Neutrophil (primary cell): ENCODE measurements around the genes FHIP2A, TRUB1 and HSPA12A.

GRCh38 chr10:114400886-114401570 lies 3.3 kb downstream of the AFAP1L2 start:
- PRO-cap = no peak

- PRO-cap = no peak
These were observed 683 bp upstream of the AFAP1L2 start for GRCh38 chr10:114404831-114405538.

DNA sequence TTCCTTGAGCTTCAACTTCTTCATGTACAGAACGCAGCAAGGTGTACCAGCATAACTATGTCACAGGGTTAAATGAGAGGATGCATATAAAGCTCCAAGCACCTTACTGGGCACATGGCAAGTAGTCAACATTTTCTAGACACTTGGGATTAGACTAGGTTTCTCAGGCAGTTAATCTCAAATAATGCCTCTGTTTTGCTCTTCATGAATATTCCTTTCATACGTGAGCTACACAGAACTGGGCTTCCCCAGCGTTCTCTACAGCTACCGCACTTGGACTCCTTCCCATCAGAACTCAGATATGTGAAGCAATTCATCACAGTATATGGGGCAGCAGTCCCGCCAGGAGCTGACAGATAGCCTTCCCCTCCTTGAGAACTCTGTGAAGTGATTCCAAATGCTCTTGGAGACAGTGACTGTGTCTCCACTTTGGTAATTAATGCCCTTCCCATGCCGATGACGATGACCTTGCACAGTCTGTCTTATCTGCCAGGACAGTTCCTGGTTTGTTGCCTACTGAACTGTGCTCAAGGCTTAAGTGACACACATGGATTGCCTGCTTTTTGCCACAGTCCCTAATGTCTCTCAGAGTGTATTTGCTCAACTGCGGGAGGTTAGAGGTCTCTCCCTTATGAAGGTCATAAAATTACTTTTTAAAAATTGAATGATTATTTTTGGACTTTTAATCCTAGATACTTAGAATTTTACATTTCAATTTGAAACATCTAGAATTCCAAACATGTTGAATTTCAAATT lies 75.0 kb upstream of the AFAP1L2 start:
- PRO-cap = no peak

GRCh38 chr10:114498610-114499211 lies 94.4 kb upstream of the AFAP1L2 start:
- PRO-cap = no peak

GRCh38 chr10:114507470-114507999 lies 103.2 kb upstream of the AFAP1L2 start:
- PRO-cap = no peak

GRCh38 chr10:114519994-114520897 lies 115.9 kb upstream of the AFAP1L2 start:
- PRO-cap = no peak

- PRO-cap = no peak
These were observed 44.9 kb downstream of the ABLIM1 start for GRCh38 chr10:114613096-114613612.

- PRO-cap = no peak
These were observed 5.7 kb downstream of the ABLIM1 start for GRCh38 chr10:114652298-114652889.

- PRO-cap = no peak
These were observed 55.5 kb upstream of the ABLIM1 start for GRCh38 chr10:114713499-114714088.

DNA sequence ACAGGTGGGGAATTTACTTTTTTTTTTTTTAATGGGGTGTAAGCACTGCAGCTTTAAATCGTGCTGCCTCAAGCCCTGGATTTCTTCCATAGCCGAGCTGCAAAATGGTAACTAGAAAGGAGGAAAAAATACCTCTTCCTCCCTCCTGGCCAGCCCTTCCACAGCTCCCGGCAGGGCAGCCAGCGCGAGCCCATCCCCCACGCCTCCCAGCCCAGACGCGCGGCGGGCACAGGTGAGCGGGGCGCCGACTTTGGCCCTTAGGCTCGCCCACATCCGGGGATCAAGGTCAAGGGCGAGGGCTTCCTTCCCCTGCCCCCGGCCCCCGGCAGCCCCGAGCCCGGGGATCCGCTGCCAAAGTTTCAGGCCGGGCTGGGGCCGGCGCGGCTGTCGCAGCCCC lies 54.0 kb upstream of the FHIP2A start:
- PRO-cap = no peak

DNA sequence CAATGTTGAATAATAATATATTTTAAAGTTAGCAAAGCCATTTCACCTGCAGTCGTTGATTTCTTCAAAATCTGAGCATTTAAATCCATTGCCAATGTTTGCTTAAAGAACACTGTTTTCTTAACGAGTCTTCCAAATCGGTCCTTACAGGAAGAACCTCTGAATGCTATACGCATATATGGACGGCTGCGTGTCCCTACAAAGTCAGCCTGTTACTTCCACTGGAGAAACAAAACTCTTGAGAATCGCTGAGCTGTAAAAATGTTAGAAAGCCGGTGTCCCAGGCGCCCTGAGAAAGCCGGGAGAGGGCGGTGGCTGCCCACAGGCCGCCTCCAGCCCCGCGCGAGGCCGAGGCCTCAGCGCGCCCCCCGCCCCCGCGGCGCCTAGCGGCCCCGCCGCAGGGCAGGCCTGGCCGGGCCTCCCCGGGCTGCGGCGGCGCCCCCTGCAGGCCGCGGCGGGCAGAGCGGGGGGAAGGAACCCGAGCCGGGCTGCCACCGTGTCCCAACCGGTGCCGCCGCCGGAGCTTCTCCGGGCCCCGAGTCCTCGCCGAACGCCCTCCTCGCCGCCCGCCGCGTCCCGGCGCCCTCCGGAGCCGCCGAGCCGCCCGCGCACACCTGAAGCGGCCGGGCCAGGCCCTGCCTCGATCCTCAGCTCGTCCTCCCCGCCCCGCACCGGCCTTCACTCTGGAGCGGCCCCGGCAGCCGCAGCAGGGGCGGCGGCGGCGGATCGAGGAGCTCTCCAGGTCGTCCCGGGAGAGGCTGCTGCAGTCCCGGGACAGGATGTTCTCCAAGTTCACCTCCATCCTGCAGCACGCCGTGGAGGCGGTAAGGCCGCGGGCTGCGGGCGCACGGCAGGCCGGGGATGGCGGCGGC lies at the start of gene FHIP2A:
FHIP2A (plus strand) TSS at position 481 of the 872 bp plus-strand sequence.
- PRO-cap = no peak

DNA sequence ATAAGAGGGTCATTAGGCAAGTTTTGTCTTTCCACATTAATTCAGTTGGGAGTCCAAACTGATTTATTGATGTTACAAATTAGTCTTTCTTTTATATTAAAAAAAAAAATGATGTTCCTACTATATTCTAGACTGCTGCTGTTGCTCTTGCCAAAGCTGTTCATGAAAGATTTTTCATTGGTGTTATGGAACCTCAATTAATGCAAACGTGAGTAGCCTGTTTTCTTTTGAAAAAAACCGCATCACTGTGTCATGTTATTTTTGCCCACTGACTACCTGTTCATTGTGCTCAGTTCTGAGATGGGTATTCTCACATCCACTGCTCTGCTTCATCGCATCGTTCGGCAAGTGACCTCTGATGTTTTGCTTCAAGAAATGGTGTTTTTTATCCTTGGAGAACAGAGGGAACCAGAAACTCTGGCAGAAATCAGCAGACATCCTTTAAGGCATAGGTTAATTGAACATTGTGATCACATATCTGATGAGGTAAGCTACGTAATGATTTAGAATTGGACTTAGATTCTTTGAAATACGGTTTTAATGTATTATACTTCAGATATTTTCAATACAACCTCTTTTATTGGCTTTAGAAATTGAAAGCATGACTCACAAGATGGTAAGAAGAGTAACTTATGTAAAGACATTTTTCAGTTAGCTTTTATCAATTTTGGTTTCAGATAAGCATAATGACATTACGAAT lies 24.5 kb downstream of the FHIP2A start:
- PRO-cap = no peak

GRCh38 chr10:114937852-114939118 lies at the start of gene TRUB1:
TSS of gene TRUB1 (plus strand) at chr10:114938195.
- PRO-cap = no peak

DNA sequence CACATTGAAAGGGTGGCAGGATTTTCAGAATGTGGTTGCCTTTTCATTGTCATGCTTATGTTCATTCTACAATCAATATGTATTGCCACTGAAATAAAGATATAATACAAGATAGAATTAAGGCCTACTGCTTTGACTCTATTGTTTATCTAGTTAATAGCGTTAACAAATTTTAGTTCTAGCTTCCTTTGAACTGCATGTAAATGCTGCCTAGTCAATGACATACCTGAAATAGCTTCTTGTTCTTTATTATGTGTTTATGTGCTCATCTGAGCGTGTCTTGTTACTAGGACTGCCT lies 465.4 kb downstream of the GFRA1 start:
- PRO-cap = no peak

- PRO-cap = no peak
These were observed 1.0 kb downstream of the GFRA1 start for GRCh38 chr10:116271837-116272488.

GRCh38 chr10:116708192-116708834 lies 34.1 kb downstream of the HSPA12A start:
- PRO-cap = no peak

DNA sequence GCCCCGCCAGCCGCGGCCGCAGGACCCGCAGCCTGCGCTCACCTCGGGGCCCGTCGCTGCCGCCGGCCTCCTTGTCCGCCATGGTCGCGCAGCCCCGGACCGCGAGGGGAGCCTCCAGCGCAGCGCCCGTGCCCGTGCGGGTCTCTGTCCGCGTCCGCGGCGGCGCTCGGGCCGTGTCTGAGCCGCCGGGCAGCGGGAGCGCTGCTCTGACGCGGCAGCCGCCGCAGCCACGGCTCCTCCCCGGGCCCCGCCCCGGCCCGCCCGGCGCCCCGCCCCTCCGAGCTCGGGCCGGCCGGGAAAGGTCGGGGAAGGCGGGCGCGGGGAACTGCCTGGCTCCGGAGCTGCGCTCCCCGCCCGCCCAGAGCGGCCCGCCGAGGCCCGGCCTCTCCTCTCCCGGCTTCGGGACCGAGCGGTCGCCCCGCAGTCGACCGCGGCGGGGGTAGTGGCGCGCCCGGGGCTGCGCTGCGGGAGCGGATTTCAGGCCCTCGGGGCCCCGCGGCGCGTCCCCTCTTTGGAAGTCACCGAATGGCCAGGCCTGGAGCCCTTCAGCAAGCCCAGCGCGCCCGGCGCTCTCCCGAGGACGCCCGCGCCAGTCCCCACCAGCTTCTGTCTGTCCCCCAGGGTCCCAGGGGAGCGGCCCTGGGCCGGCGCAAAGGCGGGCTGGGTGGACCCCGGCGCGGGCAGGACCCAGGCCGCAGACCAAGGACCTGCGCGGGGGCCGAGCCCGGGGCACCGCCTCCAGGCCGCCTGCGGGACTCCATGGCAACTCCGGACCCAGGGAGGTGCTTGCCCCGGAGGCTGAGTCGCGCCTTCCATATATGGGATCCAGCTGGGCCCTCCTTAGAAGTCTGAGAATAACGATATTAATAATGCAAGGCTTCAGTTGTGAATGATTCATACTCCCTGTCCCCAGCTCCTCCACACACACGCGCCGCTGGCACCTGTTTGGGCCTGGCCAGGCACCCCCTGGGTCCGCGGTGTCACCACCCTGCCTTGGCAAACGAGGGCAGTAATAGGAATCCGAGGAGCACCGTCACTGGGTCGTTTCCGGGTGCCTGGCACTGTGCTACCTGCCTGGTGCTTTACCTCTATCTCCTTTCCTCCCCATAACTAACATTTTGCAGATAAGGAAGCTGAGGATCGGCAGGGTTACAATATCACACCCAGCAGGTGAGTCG lies at the start of gene HSPA12A:
HSPA12A (minus strand) TSS at position 179 of the 1,178 bp plus-strand sequence.
- PRO-cap = unidirectional peak, plus-strand start at position 286 of the sequence

GRCh38 chr10:116947057-116947497 lies 57.9 kb downstream of the SHTN1 start:
- PRO-cap = no peak

DNA sequence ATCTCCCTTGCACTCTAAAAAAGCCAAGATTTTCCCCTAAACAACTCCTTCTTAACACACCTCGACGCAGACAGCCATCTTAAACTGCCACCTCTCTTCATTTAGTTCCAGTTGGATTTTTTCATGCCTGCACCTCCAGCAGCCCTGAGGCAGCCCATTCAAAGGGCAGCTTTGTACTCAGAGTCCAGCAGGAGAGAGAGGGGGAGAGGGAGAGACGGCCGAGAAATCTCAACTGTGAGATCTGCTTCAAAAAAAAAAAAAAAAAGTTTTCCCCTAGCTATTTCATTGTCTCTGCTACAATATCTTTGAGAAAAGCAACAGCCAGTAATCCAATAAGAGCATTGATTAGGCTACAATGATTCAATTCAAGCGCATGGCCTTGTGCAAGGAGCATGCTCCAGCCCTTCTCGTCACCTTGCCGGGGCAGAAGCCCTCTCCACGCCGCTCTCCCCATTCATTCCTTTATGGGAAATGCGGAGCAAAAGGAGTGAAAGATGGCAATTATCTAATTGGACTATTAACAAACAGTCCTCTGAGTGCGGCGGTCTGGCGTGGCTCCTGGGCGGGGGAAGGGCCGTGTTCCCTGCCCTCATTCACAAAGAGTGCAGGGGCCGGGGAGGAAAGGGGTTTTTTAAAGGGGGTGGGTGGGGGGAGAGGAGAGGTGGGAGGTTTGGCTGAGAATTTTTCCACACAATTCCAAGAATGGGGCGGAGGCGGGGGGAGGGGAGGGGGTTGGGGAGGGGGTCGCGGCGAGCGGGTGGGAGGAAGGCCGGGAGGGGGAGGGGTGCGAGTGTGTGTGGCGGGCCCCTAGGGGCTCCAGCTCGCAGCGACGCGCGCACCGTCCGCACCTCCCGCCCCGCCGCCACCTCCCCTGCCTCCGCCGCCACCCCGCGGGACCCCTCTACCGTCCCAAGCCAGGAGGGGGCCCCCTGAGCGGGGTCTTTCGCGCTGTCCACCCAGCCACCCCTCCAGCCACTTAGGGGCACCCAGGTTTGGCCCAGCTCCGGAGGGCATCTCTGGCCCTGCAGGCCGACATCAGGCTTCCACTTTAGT lies 1.2 kb upstream of the VAX1 start:
- PRO-cap = no peak

GRCh38 chr10:117168077-117168767 lies 29.1 kb upstream of the KCNK18 start:
- PRO-cap = no peak